Metastatic Breast Carcinoma in the Brain (tissue), 10 donors: Measurements from ENCODE around the genes MFGE8 and PEX11A.

DNA sequence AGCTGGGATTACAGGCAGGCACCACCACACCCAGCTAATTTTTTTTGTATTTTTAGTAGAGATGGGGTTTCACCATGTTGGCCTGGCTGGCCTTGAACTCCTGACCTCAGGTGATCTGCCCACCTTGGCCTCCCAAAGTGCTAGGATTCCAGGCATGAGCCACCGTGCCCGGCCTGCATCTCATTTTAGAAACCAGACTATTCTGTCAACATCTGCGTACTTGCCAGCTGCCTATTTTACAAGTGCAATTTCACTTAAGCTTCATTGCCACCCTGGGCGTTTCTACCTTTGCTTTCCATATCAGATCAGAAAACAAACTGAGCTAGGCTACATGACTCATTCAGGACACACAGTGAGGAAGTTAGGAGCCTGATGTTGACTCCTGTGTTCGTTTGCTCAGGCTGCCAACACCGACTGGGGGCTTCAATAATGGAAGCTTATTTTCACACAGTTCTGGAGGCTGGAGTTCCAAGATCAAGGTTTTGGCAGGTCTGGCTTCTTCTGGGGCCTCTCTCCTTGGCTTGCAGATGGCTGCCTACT, 42.3 kb upstream of the KLHL25 start:
- PRO-cap, 10 experiments: peak in 1 of 10 experiments; most common plus-strand start position 339 of the sequence (in 1); most common minus-strand start position 204 of the sequence (in 1)

DNA sequence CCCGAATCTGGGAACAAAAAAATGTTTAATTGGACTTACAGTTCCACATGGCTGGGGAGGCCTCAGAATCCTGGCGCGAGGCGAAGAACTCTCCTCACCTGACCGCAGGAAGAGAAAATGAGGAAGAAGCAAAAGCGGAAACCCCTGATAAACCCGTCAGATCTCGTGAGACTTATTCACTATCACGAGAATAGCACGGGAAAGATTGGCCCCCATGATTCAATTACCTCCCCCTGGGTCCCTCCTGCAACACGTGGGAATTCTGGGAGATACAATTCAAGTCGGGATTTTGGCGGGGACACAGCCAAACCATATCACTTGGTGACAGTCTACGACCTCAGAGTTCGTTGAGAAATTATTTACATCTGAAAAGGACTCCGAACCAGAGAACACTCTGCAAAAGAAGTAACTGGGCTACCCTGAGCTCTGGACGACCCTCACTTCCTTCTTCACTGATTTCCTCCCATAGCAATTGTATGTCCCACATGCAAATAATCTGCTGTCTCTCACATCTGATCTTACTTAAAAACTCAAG, 552.7 kb downstream of the NTRK3 start:
- PRO-cap, 10 experiments: no peak in any of the 10 experiments

DNA sequence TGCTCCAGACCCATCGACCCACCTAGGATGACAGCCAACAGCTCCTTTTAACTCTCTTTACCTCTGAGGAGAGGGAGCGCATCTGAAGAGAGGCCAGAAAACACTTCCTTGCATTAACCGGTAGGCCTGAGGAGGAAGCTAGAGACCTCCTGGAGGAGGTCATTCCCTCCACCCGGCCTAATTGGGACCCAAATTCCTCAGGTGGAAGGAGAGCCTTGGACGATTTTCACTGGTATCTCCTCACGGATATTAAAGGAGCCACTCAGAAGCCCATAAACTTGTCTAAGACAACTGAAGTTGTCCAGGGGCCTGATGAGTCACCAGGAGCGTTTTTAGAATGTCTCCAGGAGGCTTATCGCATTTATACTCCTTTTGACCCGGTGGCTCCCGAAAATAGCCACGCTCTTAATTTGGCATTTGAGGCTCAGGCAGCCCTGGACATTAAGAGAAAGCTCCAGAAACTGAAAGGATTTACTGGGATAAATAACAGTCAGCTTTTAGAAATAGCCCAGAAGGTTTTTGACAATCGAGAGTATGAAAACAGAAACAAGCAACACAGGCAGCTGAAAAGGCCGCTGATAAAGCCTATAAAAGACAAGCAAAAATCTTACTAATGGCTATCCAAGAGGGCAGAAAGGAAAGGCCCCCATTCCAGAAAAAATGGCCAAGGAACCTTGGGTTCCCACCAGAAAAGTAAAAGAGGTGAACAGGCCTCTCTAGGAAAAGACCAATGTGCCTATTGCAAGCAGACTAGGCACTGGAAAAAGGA, 4.2 kb downstream of the DET1 start:
- PRO-cap, 10 experiments: no peak in any of the 10 experiments

DNA sequence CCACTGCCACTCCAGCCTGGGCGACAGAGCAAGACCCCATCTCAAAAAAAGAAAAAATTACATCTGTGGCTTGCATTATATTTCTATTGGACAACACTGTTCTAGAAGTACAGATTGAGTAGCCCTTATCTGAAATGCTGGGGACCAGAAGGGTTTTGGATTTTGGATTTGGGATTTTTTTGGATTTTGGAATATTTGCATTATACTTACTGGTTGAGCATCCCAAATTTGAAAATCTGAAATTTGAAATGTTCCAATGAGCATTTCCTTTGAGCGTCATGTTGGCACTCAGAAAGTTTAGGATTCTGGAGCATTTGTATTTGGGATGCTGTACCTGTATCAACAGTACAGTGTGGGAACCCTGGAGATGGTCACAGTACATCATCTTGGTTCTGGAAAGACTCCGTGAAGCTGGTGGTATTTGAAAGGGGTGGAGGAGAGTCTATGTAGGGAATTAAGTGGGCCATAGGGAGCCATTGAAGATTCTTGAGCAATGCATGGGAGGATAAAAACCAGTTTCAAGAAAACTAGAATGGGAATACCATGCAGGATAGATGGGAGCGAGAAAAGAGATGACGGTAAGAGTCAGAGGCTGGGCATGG, 4.9 kb downstream of the ISG20 start:
- PRO-cap, 10 experiments: no peak in any of the 10 experiments

DNA sequence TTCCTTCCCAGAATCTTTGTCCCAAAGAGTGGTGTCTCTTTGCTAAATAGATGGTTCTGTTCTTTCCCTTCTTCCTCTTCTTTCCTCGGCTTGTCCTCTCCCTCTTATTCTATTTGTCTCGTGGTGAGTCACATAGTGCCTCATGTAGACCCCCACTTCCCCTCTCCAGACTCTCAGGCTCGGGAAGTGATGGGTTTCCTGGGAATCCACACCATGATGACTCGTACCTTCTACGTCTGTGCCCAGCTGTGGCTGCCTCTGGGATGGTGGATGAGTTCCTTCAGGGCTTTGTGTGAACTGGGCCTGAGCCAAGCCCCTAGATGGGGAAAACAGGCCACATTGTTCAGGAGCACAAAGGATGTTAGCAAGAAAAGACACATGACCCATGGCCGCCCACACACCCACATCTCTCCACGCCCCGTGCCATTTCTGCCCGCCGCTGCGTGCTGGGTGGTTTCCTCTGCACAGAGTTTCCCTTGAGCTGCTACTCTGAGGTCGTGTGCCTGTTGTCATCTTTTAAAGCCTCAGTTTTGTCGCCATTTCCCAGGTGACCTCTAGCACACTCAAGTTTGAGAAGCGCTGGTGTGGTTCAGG, 10.5 kb downstream of the ISG20 start:
- PRO-cap, 10 experiments: no peak in any of the 10 experiments

GRCh38 chr15:88720929-88721284, 82.1 kb downstream of the ISG20 start:
- PRO-cap, 10 experiments: no peak in any of the 10 experiments

GRCh38 chr15:88908676-88909711, 4.2 kb downstream of the MFGE8 start:
- PRO-cap, 10 experiments: no peak in any of the 10 experiments

- PRO-cap, 10 experiments: peak in 9 of 10 experiments; most common plus-strand start chr15:88913245 (in 5); most common minus-strand start chr15:88913405 (in 8)
Observed at GRCh38 chr15:88912935-88913662, at the start of gene MFGE8. TSS of gene MFGE8 (minus strand) at chr15:88913379.

DNA sequence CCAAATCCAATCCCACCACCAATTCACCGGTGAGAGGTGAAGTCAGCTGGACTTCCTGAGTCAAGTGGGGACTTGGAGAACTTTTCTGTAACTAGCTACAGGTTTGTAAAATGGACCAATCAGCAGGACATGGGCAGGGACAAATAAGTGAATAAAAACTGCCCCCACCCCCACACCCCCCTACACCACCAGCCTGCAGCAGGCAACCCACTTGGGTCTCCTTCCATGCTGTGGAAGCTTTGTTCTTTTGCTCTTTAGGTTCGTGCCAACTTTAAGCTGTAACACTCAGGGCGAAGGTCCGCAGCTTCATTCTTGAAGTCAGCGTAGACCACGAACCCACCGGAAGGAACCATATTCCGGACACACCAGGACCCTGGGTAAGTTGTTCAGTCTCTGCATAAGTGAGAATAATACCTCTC, 80.8 kb upstream of the MFGE8 start:
- PRO-cap, 10 experiments: no peak in any of the 10 experiments

DNA sequence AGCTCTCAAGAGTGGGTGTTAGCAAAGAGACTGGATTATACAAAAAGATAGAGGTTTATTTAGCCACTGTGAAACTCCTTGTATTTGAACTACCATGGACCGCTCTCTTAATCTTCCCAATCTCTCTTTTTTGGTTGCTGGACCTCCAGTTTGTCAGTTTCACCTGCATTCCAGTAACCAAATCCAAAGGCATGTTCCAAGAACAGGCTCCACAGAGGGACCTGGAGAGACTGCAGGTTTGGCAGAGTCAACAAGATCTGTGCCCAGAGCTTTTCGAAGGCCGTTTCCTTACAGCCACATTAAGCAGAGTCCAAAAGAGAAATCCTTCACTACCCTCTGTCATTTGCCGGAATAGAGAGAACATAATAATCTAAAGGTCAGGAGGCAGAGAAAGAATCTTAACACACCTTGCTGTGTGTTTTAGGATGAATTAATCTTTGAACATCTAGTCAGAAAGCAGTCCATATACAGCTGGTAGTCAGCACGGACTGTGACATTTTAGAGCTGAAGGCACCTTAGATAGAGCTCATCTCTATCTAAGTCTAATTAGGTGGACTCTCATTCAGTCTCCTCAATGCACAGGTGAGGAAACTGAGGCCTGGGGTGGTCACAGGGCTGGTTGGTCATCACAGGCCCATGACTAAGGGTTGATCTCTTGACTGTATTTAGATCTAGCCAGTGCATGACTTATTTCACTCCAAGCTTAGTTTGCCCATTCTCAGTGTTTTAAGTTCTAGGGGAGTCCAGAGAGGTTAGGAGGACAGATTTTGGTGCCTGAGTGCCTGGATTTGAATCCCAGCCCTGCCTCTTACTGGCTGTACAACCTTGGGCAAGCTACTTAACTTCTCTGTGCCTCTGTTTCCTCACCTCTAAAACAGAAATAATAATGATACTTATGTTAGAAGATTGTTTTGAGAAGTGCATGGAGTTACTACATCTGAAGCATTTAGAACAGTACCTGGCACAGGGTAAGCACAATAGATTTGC, 1.4 kb downstream of the ABHD2 start:
- PRO-cap, 10 experiments: peak in 1 of 10 experiments; most common minus-strand start position 492 of the sequence (in 1)

- PRO-cap, 10 experiments: no peak in any of the 10 experiments
Observed at GRCh38 chr15:89206817-89207164, 14.6 kb downstream of the RLBP1 start.

GRCh38 chr15:89318848-89319516, 15.6 kb downstream of the POLG start:
- PRO-cap, 10 experiments: no peak in any of the 10 experiments

DNA sequence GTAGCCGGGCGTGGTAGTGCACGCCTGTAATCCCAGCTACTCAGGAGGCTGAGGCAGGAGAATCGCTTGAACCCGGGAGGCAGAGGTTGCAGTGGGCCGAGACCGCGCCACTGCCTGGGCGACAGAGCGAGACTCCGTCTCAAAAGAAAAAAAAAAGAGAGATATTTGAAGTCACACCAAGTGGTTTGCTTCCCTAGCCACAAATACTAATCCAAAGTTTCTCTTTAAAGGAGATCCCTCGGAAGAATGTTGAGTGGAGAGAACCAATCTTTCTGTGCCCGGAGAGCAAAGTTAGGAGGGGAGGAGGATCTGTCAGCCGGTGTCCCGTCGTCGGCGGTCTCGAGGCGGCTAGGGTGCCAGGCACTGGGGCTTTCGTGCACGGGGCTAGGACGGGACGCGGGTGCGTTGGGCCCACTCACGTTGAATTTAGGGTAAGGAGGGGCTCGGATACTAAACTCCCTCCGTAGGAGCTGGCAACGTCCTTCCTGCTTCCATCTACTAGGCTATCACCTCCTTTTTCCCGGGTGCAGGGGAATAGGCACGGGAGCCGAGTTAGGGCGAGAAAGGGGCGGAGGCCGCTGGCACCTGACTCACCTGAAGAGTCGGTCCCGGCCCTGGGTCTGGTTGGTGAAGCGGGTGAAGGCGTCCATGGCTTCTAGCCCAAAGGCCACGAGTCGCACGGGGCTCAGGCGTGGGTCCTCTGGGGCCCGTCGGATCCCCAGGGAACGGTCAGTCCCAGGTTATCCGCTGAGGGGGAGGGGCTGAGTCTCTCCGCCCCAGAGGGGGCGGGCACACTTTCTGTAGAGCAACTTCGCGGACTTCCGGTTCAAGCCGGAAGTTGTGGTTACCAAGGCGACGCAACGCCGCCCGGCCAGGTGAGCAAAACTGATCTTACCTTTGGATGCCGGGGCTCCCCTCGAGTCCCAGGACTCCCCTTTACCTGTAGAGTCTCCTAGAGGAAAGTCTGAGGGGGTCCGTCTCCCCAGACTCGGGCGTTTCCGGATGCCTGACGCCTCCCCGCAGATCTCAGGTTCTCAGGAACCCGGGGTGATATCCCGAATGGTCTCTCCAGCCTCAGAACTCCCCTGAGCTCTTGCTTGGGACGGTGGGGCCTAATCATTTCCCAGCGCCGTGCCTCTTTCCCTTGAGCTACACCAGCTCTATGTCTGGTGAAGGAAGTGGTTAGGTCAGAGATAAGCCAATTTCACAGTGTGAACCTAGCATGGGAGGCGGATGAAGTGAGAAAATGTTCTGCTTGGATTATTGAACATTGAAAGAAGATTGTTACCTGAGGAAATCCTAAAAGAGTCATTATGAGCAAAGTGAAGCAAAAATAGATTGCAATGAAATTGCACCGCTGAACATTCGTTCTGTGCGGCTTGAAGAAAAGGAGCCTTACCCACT, at the start of gene PEX11A:
Gene PEX11A (minus strand): TSS at position 772 of the 1,404 bp plus-strand sequence.
- PRO-cap, 10 experiments: peak in 10 of 10 experiments; most common plus-strand start position 829 of the sequence (in 5); most common minus-strand start position 716 of the sequence (in 9)

- PRO-cap, 10 experiments: no peak in any of the 10 experiments
Observed at GRCh38 chr15:89781059-89781648, 5.0 kb downstream of the MESP2 start.

DNA sequence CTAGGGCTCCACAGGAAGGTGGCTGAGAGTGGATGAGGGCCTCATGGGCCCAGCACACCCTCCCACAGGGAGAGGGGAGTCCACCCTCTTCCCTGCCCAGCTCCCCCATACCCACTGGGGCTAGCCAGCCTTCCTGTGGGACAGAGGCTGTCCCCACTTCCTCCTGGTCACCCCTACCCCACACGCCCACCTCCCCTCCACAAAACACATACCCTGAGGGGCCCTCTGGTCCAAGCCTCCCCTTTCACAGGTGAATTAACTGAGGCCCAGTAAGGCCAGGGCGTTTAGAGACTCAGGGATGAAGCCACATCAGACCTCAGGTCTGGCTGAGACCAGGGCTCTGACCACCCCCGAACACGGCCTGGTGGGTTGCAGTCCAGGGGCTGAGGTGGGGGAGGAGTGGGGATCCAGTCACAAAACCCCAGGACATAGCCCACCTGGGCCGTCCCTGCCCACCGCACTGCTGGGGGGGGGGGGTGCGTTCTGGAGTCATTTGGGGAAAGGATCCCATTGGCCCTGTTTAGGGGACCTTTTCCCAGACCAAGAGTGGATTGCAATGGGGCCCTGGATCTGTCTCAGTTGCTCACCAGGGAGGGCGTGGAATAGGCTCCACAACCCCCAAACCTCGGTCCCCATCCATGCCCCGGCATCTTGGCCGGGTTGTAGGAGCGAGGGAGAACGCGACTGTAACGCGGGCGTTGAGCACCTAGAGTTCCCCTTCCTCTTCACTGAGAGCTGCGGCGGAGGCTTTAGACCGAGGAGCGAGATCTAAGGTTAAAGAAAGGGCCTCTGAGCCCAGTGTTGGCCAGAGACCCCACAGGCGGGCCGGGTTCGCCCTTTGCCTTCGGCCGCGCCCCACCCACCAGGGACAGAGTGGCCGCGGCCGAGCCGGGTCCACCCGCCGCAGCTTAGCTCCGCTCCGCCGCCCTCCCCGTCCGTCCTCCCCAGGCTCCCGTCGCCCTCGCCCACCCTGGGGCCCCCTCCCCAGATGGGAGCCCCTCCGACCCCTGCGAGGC, 817 bp downstream of the ANPEP start:
- PRO-cap, 10 experiments: no peak in any of the 10 experiments

- PRO-cap, 10 experiments: no peak in any of the 10 experiments
Observed at GRCh38 chr15:89820547-89821127, 6.0 kb upstream of the ANPEP start.

GRCh38 chr15:89821922-89822448, 7.3 kb upstream of the ANPEP start:
- PRO-cap, 10 experiments: no peak in any of the 10 experiments

- PRO-cap, 10 experiments: peak in 3 of 10 experiments; most common plus-strand start chr15:89828424 (in 2); most common minus-strand start chr15:89828358 (in 1)
Observed at GRCh38 chr15:89828194-89829171, 13.8 kb upstream of the ANPEP start.

DNA sequence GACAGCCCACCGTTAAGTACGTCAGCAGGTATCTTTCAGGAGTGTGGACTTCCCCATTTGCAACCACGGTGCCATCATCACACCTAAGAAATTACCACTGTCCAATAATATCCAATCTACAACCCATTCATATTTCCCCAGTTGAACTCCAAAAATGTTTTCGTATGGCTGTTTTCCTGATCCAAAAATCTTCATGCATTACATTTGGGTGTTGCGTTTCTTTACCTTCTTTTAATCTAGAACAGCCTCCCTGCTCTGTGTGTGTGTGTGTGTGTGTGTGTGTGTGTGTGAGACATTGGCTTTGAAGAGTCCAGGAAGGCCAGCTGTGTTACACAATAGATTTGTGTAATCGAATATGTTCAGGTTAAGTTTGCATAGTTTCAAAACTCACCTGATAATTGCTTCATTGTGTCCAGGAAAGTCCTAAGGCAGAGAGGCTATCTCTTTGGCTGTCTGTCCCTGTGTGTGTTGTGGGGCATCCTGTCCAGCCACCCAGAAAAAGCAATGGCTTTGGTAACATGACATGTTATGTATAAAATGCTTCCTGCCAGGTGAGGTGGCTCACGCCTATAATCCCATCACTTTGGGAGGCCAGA, 37.4 kb downstream of the ZNF710 start:
- PRO-cap, 10 experiments: no peak in any of the 10 experiments

GRCh38 chr15:90067825-90068634, 34.2 kb downstream of the IDH2 start:
- PRO-cap, 10 experiments: no peak in any of the 10 experiments